Spinal cord (tissue), 3 donors: ENCODE measurements around a stretch of chr3.

DNA sequence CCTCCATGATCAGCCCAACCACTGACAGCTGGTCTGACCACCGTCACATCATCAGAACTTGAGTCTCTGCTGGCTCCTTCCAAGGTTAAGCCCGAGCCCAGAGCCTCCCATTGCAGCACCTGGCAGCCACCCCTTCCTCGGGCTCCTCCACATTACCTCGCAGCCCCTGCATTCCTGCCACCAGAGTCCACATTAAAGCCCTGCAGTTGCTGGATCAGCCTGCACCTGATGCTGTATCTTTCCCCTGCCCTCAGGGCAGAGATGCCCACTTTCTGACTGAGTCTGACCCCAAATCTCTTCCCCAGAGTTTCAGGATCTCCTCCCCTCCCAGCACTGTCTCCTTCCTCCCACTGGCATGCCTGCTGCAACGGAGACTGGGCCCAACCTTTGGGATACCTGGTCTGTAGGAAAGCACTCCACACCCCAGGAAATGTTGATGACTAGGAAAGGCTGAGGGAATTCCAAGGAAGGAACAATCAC is 20.6 kb upstream of the GP9 start:
- PRO-cap = no peak
- RAMPAGE, long total RNA = no peak

DNA sequence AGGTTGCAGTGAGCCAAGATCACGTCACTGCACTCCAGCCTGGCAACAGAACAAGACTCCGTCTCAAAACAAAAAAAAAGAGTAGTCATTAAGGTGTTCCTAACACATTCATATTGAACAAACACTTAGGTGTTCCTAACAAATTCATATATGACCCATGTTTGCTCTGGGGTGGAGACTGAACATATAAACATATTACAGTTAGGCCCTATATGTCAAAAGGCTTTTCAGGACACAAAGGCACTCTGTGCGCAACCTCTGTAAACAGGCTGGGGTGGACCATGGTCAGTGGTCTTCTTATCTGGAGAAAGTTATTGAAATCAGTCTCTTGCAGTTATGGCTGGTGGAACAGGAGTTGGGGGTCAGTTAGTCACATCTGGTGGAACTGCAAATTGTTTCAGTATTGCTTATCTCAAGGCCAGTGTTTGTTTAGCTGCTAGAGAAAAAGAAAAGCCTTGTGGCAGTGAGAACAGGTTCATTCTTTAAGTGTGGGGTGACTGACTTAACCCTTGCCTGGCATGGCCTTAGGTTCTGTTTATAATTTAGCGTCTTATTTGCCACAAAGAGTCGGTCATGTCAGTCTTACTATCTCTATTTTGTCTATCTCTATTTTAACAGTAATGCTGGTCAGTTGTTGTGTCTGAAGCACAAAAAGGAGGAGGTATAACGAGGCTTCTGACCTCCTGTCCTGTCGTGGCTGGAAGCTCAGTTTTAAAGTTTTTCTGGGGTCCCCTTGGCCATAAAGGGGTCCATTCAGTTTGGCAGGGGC is 5.9 kb upstream of the GP9 start:
- PRO-cap = no peak
- RAMPAGE, long total RNA = no peak

DNA sequence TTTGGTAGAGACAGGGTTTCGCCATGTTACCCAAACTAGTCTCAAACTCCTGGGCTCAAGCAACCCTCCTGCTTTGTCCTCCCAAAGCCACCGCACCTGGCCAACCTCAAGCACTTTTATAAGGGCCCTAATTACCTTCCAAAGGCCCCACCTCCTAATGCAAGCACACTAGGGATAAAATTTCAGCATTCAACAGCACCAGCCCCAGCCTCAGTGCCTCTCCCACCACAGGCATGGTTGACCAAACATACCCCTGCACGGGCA is 4.1 kb downstream of the GP9 start:
- PRO-cap = no peak
- RAMPAGE, long total RNA = no peak

- PRO-cap = no peak
- RAMPAGE, long total RNA = no peak
Observed at GRCh38 chr3:129110910-129111475, 10.6 kb downstream of the RAB43 start.

DNA sequence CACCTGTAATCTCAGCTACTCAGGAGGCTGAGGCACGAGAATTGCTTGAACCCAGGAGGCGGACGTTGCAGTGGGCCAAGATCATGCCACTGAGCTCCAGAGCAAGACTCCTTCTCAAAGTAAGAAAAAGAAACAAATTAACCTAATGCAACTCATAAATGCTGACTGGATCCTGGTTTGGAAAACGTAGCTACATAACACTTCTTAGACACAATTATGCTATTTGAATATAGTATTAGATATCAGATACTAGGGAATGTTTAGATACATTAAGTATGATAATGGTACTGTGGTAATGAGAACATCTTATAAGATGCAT is 5.7 kb upstream of the ISY1 start:
- PRO-cap = no peak
- RAMPAGE, long total RNA = no peak

DNA sequence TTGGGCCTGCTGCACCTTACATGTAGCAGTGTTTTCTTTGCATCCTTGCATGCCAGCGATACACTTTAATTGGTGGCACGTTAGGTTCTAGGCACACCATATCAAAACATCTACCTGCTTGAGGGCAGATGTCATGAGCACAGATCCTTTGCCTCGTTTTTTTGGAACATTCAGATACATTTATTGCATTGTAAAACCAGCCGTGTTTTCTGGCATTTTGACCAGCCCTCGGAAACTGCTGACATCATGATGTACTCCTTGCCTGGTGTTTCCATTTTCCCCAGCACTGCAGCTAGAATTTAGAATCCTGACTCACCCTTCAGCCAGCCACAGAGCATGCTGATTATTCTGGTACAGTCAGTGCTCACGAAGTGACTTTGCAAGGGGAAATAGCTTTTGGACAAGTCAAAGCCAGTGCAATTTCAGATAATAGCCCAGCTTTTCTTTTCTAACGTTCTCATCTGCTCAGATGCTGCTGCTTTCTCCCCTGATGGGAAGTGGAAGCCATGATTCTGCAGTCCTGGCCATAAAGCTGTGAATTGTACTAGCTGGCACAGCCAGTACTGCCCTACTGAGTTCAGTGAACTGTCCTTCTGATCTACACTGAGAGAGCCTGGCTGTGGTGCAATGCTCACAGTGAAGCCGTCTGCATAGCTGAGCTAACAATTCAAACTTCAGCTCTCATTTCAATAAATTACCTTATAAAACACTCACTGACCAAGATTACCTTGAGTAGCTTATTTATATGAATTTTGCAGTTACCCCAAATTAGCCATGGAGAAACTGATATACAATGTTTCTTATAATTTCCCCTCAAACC is 12.1 kb upstream of the CNBP start:
- PRO-cap = no peak
- RAMPAGE, long total RNA = no peak

DNA sequence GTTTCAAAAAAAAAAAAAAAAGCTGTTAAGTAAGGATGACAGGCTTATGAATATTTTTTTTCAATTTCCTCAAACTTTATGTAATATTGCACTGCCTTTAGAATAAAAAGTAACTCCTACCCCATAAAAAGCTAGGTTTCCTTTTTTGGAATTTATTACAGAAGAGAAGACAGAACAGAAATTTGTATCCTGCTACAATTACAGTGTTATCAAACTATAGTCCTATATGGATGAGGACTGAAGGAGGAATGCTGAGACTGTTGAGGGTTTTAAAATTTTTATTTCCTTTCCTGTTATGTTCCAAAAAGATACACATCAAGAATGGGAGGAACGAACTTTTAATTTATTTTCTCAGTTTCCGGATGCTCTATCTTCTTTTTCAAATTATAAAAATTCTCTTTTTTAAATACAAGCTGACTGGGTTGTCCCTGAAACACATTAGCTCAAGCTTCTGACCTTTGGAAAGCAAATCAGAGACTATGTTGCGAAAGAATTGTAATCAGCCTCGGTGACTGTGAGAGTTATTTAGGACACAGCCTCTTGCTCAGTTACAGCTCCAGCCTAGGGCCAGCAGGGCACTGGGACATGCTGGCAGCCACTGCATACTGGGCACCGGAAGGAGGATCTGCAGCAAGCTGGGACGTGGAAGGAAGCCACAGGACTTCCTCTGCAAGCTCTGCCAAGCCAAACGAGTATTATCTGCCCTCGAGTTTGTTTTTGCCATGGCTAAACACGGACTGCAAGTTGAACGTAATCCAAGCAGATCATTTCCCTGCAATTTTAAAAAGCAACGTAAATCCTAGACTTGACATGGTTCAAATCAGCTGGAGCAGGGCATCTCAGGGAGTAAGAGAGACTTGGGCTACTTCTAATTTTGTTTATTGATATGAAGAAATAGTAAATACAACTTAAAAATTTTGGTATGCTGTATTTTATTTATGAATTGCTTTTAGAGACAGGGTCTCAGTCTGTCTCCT is 24.5 kb upstream of the COPG1 start:
- PRO-cap = no peak
- RAMPAGE, long total RNA = no peak

DNA sequence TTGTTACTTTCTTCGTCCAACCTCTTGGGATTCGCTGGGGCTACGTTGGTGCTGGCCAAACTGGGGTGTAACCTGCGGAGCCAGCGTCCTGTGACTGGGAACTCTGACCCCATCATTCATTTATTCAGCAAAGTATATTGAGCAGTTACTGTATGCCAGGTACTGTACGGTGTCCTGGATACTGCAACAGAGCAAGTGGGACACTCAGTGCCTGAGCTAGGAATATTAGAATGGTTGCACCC is 551 bp downstream of the COPG1 start:
- PRO-cap = no peak
- RAMPAGE, long total RNA = no peak

DNA sequence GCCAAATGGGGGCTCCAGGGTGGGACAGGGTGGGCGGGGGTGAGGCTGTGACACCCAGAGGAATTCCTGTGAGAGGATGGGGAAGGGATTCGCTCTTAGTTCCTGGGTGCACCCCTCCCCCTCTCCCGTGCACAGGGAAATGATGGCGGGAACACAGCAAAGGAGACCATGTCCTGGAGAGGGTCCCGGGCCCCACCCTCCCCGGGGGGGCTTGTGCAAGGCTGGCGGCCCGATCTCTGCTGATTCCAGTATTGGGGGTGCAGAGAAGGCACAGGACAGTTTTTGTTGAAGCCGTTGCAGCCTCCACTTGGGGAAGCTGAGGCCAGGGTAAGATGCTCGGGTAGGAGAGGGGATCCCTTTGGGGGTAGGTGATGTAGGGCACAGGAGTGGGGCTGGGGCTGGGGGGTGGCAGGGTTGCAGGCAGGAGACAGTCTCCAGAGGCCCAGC is 956 bp upstream of the H1-10 start:
- PRO-cap = no peak
- RAMPAGE, long total RNA = no peak

DNA sequence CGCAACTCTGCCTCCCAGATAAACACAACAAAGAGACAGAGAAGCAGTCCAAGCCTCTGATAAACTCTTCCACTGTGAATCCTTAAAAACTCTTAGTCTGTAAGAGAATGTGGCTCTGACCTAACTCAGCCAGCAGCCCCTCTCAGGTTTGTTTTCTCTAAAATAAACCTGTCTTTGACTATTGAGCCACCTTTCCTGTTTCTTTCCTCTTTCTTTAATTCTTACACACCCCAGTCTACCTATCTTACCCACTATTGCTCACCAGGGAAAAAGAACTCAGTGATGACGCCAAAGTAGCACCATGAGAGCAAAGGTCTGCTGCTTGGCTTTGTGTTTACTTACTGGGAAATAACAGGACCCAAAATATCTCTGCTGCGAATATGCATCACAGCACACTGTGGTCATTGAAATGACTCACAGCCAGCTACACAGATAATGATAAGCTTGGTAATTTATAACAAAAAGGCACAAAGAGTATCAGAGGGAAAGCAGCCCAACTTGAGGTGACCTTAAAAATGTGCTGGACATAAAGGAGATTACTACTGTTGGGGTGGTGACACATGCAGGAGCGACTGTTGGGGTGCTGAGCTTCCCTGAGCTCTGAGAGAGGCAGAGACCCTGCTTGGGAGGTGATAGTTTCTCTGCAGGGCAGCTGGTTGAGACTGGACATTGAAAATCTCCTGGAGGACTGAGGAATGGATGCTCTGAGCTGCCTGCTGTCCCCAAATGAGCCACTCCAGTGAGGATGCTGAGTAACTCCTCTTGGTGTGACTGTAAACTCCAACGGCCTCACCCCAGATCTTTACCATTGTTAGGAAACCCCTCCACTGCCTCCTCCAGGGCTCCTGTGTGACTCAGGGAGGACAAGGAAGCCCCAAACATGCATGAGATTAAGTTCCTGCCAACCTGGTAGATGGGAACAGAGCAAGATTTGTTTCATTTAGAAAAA is 14.6 kb downstream of the EFCAB12 start:
- PRO-cap = no peak
- RAMPAGE, long total RNA = no peak

DNA sequence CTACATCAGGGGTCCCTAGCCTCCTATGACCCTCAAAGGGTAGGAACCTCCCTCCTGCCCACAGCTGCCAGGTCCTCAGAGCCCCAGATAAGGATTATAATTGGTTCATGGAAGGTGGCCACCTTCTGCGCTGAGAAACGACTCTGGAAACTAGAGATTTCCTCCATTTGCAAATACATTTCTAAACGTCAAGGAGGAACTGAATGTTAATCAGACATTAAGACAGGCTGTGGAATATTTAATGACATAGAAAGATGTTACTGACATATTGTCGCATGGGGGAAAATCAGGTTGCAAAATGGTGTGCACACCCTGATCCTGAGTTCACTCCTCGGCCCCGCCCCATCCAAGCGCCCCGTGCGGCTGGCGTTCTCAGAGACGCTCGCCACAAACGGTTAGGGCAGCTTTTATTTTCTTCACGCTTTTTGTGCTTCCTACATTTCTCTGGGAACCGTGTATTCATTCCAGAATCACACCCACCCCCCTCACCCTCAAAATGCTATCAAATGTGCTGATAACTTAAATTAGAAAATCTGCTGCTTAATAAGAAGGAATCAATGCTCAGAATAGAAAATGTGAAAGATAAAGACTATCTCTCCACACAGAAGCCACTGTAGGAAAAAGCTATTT is 10.8 kb downstream of the H1-8 start:
- PRO-cap = no peak
- RAMPAGE, long total RNA = no peak

- PRO-cap = no peak
- RAMPAGE, long total RNA = no peak
Observed at GRCh38 chr3:129587003-129587560, 19.4 kb downstream of the PLXND1 start.

DNA sequence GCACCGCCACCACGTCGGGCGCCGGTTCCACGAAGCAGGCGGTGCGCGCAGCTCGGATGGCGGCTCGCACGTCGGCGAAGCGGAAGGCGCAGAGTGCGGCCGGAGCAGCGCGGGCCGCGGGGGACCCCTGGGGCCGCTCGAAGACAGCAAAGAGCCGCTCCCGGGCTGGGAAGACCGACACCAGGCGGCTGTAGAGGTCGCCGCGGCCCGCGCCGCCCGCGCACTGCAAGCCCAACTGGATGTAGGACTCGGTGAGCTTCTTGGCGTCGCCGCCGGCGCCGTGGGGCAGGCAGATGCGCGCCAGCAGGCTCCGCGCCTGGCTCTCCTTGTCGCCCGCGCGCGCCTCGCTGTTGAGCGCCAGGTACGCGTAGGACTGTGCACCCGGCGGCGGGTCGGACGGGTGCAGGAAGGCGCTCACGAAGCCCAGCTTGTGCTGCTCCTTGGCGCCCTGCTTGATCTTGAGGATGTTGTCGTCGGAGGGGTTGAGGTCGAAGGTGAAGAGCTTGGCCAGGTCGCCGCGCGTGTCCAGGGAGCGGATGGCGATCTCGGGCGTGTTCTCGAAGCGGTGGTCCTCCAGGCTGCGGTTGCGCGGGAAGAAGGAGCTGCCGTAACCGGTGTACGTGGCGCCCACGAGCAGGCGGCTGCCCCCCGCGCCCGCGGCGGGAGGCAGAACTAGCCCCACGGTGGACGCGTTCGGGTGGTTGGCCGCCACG is 935 bp downstream of the PLXND1 start:
- PRO-cap = no peak
- RAMPAGE, long total RNA = no peak

GRCh38 chr3:129670284-129671338 is 64.1 kb upstream of the PLXND1 start:
- PRO-cap = no peak
- RAMPAGE, long total RNA = no peak

DNA sequence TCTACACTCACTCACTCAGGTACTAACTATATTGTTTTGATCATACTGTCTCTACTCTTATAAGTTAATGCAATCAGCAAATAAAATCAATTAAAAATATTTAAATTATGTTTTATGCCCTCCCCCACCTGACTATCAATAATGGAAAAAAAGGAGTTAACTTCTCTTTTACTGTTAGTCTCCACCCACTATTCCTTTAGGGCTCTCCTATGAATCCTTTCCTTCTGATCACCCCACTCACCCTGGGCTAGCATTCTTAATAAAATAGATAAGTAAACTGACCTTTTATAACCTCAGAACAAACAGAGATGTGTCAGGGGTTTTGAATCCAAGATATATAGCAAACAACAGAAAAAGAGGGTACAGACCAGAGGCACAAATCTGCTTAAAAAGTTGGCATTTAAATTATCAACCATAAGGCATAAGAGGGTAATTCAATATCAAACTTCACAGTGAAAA is 116.0 kb upstream of the PLXND1 start:
- PRO-cap = no peak
- RAMPAGE, long total RNA = no peak

DNA sequence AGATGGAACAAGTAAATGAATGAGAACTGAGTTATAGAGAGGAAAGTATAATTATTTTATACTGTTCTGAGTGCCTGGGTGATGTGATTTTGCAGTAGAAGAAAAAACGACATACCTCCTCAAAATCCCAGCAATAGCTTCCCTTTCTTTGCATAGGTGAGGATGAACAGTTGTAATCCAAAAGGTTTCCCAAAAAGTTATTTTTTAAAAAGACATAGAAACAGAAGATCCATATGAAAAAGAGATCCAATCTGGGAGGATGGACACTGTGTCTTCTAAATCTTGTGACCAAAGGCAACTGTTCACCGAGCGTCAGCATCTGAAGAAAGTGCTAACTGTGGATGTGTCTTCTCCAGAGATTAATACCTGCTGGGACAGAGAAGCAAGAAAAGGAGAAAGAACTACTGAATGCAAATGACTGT is 13.3 kb downstream of the TMCC1 start:
- PRO-cap = no peak
- RAMPAGE, long total RNA = no peak

DNA sequence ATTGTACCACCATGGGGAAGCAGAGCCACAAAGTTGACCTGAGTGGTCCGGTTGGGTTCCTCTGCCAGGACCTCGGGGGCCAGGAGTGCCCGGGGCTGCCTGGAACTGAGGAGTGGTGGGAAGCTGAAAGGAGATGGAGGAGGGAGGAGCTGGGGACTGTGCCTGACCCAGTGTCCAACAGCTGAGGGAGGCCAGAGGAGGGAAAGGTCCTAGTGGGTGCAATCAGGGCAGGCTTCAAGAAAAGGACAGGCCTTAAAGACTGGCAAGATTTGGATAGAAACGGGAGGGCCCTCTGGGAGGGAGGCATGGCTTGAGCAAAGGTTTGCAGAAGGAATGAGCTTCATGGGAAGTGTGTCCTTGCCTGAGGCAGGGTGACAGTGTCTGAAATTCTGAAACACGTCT is 32.1 kb upstream of the TRH start:
- PRO-cap = no peak
- RAMPAGE, long total RNA = no peak

DNA sequence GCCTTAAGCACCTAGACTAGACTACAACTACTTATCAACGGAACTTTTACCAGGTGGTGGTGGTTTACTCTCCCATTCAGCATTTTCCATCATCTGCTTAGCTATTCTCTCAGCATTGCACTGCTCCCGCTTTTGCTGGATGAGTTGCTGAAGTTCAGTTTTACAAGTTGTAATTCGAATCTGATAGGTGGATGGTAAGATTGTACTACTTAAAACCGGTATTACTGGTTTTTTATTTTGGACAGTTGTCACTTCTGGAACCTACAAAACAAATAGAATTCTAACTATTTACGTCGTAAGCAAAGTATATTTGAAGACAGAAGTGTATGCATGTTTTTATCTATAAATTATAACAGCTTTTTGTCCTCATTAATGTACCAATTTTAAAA is 41.1 kb downstream of the PIK3R4 start:
- PRO-cap = no peak
- RAMPAGE, long total RNA = no peak

- PRO-cap = no peak
- RAMPAGE, long total RNA = no peak
Observed at GRCh38 chr3:131344287-131344892, 37.2 kb upstream of the NUDT16 start.

DNA sequence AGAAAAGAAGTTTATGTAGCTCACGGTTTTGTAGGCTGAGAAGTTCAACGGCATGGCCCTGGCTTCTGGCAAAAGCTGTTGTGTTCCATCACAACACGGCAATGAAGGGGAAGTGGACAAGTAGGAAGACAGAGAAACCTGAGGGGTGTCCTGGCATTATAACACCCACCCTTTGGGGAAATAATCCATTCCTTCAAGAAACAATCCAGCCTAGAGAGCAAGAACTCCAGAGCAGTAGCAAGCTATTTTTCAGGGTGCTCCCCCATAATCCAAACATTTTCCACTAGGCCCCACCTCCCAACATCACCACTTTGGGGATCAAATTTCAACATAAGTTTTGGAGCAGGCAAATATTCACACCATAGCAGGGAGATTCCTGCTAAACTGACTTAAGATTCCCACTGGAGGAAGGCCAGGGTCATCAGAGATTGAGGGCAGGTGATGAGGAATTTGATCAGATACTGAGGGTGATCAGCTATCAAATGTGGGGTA is 30.4 kb upstream of the NUDT16 start:
- PRO-cap = no peak
- RAMPAGE, long total RNA = no peak